ENCODE measurements around a stretch of chr1.

DNA sequence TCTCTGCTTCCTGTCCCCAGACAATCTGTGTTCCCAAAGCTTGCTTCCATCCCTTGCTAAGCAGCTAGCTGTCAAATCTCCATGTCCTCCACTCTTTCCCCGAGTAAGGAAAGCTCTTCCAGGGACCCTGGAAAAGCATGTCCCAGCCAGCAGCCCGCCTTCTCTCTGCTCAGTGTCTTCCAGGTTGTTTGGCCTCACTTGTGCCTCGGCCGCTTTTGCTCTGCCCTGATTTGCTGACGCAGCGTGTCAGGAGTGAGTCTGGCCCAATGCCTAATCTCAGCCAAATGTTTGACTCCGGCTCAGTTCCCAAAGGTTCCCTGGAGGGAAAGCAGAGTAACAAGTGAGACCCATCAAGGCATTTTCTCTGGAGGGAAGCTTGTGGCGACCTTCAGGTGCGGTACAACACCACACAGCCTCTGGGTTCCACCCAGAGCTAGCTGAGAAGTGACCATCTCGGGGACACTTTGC, 243.4 kb downstream of the RHOU start:
- RRBS, result no CpG with 5 or more reads among the region's 10 CpGs

- RRBS, result no CpG with 5 or more reads among the region's 8 CpGs
Observed at GRCh38 chr1:229165335-229165838, 105.5 kb upstream of the RAB4A start.

GRCh38 chr1:229227494-229227992, 43.4 kb upstream of the RAB4A start:
- RRBS, result no CpG with 5 or more reads among the region's 13 CpGs

GRCh38 chr1:229229421-229230241, 41.3 kb upstream of the RAB4A start:
- RRBS, result no CpG with 5 or more reads among the region's 9 CpGs

GRCh38 chr1:229272118-229273047, 1.5 kb downstream of the RAB4A start:
- RRBS, result no CpG with 5 or more reads among the region's 11 CpGs

DNA sequence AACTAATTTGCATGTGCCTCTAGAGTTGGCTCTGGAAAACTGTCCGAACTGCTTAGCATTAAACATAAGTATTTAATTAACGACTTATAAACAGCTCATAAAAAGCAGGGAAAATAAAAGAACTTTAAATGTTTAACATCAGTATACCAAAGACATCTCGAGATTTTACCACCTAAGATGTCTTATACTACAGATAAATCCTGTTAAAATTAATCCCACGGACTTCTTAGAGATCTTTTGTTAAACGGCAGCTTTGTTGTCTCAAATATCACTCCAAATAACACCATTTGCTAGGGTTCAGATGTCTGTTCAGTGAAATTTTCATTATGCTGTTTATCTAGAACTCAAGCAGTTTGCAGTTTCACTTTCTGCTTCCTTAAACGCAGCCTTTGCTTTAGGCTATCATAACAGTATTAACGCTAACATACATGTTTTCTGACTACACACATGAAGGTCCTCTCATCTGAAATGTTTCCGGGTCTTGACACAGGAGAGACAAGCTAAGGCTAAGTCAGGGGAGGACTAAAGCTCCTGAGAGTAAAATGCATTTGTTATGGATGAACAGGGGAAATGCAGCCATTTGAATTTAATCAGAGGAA, 17.1 kb downstream of the CCSAP start:
- RRBS, result no CpG with 5 or more reads among the region's 8 CpGs

DNA sequence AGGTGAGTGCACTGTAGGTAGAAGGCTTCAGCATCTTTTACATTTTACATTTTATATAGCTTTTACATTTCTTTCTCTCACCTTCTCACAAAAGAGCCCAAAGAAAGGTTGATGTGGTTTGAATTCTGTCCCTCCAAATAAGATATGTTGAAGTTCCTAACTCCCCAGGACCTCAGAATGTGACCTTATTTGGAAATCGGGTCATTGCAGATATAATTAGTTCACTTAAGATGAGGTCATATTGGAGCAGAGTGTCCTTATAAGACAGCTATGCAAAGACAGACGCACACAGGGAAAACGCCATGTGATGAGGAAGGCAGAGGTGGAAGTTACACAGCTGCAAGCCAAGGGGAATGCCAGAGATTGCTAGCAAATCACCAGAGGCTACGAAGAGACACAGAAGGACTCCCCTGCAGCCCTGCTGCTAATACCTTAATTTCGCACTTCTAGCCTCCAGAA, 5.1 kb upstream of the ABCB10 start:
- RRBS, result no CpG with 5 or more reads among the region's 5 CpGs

DNA sequence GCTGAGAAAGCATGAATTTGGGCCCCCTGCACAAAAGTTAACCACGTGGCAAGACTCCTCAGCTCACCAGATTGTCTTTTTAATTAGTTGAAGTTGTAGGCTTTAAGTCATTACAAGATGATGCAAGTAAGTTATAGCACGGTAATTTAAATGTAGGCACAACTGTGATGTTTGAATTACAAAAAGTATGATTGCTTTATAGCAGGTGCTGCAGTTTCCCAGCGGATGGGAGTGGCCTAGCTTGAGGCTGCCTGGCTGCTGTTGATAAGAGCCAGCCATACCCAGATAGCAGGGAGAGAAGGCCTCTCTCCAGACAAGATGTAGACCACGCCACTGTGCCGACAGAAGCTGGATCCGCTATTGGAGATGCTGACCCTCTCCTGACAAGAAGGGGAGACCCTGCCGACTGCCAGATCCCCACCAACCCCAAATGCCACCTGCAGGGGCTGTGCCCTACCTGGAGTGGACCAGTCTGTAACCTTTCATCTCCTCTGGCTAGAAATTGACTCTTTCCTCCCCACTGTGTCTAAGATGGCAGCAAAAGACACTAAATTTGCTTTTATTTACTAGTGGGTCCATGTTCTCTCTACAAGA, 127.7 kb downstream of the URB2 start:
- RRBS, result no CpG with 5 or more reads among the region's 7 CpGs

DNA sequence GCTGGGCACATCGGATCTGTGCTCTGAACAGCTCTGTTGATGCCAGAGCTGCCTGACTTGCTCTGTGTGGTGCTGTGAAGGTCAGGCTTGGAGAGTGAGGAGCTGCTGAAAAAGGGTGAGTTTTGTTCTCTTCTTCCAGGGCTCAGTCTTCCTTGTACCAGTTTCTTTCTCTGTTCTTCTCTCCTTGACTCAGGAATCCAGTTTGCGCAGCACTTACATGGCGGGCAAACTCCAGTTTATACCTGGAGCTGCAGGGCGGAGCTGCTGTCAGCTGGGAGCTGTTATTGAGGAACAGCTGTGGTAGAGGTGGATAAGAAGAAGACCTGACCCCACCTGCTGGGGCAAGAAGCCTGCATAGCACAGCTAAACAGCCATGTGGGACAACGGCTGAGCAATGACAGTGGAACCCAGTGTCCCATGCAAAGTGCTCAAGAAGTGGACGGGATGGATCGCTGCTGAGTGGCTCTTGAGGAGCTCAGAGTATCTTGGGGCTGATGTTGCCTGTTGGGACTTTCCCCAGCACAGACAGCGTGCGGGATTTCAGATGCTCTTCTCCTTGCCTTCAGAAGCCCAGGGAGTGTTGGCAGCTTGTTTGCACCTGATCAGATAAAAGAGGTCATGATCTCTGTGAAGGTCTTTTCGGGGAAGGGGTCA, 46.2 kb downstream of the GALNT2 start:
- RRBS, result no CpG with 5 or more reads among the region's 10 CpGs

DNA sequence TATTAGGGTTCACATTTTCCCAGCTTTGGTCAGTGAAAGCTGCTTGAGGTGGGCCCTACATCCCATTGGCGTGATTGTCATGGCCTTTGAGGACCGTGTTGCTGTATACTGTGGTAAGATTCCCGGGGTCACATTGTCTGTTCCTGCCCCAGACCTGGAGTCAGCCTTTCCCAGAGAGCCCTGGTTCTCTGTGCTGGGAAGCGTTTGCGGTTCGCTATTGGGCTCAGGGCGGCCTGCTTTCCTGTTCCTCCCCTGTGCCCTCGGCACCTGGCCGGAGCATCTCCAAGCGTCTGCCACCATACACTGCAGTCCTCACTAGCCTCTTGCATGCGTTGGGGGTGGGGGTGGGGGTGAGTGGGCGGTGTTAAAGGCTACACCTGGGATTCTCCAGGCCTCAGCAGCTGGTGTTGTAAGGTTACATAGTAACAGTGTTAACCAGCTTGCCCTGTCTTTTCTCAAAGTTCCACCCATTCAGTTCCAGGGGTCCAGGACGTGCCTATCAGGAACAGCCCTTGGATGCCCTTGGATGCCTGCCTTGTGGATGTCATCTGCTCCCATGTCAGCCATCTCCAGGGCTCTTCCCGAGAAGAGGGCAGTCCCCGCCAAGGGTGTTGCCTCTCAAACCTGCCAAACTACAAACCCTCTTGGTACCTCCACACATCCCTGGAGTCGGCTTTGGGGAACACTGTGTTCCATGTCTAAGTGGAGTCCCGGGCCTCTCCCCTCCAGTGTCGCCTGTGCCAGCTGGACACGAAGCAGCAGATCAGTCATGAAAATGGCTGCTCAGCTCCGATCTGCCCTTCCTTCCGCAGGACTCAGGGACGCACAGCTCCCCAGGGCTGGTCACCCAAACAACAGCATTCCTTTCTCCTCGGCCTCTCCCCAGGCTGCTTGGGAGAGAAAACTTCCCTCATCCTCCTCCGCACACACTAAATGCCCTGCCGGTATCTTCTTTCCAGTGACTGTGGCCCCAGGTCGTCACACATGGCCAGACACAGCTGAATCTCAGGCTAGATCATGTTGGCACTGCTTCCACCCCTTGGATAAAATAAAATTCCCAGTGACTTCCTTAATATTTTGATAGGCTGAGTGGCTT, 53.1 kb downstream of the GALNT2 start:
- RRBS, result no CpG with 5 or more reads among the region's 26 CpGs

DNA sequence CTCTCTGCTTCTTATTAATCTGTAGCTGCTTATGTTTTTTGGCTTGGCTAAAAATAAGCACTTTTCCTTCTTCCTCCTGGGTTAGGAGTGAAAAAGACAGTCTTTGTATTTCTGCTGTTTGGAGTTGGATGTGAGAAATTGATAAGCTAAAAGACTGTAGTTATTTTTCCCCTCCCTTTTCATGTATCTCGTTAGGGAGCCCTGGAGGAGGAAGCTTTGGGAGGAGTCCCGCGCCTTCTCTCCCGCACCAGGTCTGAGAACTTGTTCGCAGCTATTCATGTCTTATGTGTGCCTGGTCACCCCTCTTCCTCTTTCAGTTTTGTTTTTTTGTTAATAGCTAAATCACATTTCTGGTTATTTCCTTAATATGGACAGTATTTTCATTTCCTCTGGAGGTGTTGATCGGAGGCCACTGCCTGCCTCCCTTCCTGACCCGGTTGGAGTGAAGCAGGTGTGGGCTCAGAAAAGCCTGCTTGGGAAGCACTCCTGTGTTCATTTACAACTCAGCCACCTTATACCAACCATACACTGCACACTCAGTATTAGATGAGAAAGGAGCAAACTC, 79.1 kb downstream of the GALNT2 start:
- RRBS, result no CpG with 5 or more reads among the region's 7 CpGs

- RRBS, result no CpG with 5 or more reads among the region's 4 CpGs
Observed at GRCh38 chr1:230186971-230187248, 119.9 kb downstream of the GALNT2 start.

GRCh38 chr1:230291598-230292397, 134.3 kb downstream of the PGBD5 start:
- RRBS, result no CpG with 5 or more reads among the region's 27 CpGs

DNA sequence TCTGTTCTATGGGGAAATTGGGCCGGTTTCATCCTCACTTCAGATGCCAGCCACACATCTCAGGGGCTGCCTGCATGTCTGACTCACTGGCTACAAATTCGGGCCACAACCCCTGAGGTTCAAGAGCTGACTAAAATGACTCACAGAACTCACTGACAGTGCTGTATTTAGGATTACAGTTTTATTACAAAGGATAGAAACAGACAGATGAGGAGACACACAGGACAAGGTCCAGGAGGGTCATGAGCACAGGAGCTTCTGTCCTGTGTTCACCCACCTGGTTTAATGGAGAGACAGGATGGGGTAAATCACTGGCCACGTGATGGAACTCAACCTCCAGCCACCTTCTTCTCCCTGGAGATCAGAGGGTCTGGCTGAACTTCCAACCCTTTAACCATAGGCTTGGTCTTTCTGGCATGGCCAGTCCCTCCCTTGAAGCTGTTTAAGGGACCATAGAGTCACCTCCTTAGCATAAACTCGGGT, 83.7 kb upstream of the PGBD5 start:
- RRBS, result no CpG with 5 or more reads among the region's 4 CpGs

DNA sequence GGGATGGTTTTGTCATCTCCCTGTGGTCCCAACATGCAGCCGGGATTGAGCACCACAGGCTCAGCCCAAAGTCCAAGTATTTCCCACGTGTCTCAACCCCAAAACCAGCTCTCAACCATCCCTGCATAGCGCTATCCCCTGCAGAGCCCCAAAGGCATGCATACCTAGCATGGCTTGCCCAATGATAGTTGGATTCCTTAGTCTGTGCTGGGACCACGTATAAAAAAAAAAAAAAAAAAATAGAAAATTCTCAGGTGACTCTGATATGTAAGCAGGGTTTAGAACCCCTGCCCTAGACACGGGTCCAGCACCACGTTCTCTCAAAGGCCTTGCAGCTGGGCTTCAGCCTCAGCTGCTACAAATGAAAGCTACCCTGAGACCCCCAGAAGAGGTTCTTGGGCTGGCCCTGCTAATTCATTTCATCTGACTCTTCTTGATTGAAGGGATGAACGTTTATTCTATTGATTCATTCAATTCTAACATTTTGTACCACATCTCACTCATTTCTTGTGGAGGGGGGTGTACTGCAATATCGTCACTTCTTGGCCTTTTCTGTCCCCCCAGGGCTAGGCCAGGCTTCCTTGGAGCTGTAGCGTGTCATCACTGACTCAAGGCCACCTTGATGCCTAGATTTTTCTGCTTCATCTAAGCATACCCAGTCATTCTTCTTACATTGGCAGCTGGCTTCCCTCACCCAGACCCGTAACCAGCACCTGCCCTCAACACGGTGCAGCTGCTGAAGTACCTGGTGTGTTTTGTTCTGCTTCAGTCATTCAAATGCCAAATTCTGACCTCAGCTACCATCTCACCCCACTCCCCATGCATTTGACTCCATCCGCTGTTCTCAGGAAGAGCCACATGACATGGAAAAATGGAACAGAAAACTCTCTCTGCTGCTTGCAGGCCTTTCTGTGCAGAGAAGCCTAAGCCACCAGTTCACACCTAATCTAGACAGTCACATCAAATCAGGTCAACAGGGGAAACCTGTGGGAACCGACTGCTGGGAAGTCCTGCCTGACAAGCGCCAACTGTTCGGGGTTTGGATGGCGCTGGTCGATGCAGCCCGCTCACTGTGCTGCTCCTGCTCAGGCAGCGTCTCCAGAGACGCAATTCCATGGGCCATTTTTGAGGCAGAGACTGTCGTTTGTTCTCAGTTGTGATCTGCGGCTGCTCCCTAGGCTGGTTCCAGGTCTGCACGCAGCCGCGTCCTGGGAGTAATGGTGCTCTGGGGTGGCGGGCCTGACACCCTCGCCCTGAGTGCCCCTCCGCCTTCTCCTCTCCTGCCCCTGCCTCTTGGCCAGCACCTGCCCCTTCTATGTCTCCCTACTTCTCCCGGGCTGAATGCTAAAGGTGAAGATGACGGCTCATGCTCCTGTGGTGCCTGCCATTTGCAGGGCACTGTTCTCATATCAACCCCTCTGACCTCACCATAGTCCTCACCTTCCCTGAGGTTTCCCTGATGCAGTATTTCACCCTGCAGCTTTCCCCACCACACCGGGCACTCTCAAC, 1.8 kb downstream of the AGT start:
- RRBS, result no CpG with 5 or more reads among the region's 31 CpGs

- RRBS, result no CpG with 5 or more reads among the region's 6 CpGs
Observed at GRCh38 chr1:230806828-230807511, 59.8 kb downstream of the CAPN9 start.

- RRBS, result no CpG with 5 or more reads among the region's 7 CpGs
Observed at GRCh38 chr1:230824841-230825305, 43.4 kb downstream of the C1orf198 start.

DNA sequence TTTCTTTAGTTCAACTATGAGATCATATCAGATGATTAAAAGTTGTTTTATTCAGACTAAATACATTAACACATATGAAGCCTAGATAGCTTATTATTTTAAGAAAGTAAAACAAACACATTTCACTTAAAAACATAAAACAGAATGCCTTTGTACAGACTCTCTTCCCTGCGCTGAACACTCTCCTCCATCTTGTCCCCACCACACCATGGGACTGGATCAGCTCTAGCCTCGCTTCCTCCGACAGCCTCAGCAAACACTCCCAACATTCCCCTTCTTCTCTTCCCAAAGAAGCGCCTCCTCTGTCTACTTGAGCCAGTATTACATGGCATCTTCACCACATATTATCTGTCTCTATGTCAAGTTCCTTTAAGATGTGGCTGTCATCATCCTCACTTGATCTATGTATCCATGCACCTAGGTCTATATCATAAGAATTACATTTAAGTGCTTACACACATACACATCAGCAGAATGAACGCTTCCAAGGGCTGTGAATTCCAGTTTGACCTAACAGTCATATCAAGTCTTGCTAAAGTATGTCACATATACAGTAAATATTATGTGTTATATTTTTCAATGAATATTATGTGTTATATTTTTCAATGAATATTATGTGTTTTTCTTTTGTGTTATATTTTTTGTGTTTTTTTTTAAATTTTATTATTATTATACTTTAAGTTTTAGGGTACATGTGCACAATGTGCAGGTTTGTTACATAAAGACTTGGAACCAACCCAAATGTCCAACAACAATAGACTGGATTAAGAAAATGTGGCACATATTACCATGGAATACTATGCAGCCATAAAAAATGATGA, 35.9 kb downstream of the TTC13 start:
- RRBS, result no CpG with 5 or more reads among the region's 5 CpGs

- RRBS, result no CpG with 5 or more reads among the region's 6 CpGs
Observed at GRCh38 chr1:231234132-231234598, 6.8 kb downstream of the C1orf131 start.